CD14-positive monocyte (primary cell): ENCODE results near the gene PRRC2A.

- CAGE, long polyA plus RNA = no peak
Measured at GRCh38 chr6:31156512-31157436, 828 bp downstream of the CCHCR1 start.

- CAGE, long polyA plus RNA = no peak
Measured at GRCh38 chr6:31178506-31179695, 8.4 kb upstream of the POU5F1 start.

- CAGE, long polyA plus RNA = no peak
Measured at GRCh38 chr6:31185806-31186852, 15.6 kb upstream of the POU5F1 start.

- CAGE, long polyA plus RNA = no peak
Measured at GRCh38 chr6:31203282-31203572, 32.7 kb upstream of the POU5F1 start.

GRCh38 chr6:31205657-31206286, 35.3 kb upstream of the POU5F1 start:
- CAGE, long polyA plus RNA = no peak

- CAGE, long polyA plus RNA = no peak
Measured at GRCh38 chr6:31354343-31355075, 2.5 kb downstream of the HLA-B start.

DNA sequence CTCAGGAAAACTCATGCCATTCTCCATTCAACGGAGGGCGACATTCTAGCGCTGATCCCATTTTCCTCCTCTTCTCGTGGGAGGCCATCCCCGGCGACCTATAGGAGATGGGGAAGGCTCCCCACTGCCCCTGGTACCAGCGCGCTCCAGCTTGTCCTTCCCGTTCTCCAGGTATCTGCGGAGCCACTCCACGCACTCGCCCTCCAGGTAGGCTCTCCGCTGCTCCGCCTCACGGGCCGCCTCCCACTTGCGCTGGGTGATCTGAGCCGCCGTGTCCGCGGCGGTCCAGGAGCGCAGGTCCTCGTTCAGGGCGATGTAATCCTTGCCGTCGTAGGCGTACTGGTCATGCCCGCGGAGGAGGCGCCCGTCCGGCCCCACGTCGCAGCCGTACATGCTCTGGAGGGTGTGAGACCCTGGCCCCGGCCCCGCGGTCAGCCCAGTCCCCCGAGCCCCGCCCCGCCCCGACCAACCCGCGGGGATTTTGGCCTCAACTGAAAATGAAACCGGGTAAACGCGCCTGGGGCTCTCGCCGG, 883 bp downstream of the HLA-B start:
- CAGE, long polyA plus RNA = no peak

DNA sequence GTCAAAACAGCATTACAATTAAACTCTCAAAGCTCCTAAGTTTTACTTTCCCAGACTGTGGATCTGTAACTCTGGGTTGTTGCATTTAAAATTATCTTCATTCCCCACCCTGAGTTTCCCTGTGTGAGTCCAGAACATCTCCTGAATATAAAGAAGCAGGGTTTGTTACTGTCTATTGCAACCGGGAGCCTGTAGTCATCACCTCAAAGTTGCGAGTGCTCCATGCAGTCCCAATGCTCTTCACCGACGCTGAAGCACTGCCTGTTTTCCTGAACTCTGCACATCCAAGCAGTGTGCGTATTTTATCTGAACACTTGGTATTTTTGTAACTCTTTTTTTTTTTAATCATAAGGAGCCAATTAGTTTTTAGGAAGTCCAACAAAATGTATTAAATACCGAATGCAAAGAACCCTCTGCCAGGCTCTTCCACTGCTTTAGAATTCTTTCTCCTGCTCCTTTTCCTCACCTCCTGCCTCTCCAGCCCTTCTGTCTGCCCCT, 928 bp upstream of the HLA-B start:
- CAGE, long polyA plus RNA = no peak

GRCh38 chr6:31399875-31400512, 3.4 kb upstream of the MICA start:
- CAGE, long polyA plus RNA = no peak

DNA sequence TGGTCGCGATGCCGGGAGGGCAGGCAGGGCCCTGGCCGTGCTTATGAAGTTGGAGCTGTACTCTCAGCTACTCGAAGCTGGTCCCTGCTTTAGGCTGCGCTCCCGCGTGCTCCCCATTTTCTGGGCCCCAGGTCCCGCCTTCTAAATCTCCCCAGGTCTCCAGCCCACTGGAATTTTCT, 216 bp upstream of the MICA start:
- CAGE, long polyA plus RNA = no peak

DNA sequence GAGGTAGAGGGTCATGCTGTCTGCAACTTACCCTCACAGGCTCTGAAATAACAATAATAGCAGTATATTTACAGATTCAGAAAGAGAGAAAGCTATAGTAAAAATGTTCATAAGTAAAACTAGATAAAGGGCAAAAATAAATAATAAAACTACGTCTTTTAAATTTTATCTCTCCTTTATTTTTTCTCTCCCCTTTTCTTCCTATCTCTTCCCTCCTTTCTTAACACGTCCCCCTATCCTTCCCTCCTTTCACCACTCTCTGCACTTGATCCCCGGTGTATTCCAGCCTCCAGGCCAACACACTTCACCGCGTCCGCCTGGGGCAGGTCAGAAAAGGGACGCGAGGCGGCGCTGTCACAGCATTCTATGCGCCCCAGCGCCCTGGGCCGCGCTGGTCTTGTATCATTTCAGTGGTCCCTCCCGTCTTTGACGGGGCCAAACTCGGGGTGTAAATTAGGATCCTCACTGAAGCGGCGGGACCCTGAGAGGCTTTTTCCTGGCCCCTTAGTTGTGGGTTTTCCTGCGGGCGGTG, 4.3 kb upstream of the MICB start:
- CAGE, long polyA plus RNA = no peak

GRCh38 chr6:31495611-31496019, 2.3 kb upstream of the MICB start:
- CAGE, long polyA plus RNA = no peak

GRCh38 chr6:31533956-31534647, 5.3 kb downstream of the MCCD1 start:
- CAGE, long polyA plus RNA = no peak

DNA sequence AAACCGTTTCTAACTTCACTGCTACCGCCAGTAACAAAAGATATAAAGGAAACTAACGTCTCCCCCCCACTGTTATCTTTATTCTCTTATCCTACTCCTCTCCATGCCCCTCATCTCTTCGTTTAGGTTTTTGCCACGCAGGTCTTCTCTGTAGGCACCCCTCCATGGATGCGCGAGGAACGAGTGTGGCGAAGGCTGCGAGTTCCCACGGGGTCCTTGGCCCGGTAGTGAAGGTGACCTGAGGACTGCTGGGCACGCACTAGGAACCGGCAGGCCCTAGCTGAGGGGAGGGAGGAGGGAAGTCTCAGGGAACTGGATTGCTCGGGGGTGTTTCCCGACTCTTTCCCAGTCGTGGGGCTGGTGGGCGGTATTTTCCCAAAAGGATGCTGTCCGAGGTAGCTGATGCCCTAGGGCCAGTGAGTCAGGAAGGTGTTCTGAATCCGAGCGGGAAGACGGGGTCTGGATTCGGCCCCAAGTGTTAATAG, 403 bp upstream of the DDX39B start:
- CAGE, long polyA plus RNA = no peak

GRCh38 chr6:31547964-31548283, 516 bp downstream of the NFKBIL1 start:
- CAGE, long polyA plus RNA = no peak

GRCh38 chr6:31577773-31578814, 2.7 kb downstream of the TNF start:
- CAGE, long polyA plus RNA = no peak

DNA sequence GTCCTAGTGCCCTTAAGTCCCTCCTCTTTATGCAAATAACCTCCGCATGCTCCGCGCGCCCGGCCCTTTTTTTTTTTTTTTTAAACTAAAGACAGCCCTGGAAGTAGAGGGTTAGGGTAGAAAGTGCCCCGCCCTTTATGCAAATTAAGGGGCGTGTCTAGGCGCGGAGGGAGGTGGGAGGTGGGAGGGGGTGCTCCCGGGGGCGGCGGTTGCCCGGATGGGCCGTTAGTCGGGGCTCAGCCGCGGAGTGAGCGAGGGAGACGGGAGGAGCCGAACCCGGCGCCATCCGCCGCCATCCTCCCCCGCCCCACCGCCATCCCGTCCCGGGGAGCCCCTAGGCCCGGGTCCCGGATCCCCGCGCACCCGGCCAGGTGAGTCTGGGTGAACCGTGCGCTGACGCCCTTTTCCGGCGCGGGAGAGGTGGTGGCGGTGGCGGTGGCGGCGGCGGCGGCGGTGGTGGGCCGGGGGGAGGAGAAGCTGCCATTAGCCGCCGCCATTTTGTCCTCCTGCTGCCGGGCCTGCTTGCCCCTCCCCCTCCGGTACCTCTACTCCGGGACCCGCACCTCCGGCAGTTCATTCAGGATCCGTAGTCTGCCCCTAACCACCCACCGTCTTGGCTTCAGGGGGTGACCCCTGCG, at the start of gene PRRC2A:
TSS of gene PRRC2A (plus strand) at position 228 of the 638 bp plus-strand sequence.
- CAGE, long polyA plus RNA = no peak

DNA sequence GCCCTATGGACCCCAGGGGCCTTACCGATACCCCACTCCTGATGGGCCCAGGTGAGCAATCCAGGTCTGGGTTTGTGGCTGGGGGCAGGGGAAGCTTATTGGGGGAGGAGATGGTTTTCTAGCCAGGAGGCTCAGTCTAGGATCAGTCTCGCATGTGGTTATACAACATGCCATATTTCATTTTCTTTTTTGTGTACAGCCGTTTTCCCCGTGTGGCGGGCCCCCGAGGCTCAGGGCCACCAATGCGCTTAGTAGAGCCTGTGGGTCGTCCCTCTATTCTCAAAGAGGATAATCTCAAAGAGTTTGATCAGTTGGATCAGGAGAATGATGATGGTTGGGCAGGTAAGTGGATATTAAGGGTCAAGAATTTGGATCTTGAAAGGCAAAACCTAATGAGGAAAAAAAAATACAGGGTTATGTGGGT, 5.3 kb downstream of the PRRC2A start:
- CAGE, long polyA plus RNA = no peak

DNA sequence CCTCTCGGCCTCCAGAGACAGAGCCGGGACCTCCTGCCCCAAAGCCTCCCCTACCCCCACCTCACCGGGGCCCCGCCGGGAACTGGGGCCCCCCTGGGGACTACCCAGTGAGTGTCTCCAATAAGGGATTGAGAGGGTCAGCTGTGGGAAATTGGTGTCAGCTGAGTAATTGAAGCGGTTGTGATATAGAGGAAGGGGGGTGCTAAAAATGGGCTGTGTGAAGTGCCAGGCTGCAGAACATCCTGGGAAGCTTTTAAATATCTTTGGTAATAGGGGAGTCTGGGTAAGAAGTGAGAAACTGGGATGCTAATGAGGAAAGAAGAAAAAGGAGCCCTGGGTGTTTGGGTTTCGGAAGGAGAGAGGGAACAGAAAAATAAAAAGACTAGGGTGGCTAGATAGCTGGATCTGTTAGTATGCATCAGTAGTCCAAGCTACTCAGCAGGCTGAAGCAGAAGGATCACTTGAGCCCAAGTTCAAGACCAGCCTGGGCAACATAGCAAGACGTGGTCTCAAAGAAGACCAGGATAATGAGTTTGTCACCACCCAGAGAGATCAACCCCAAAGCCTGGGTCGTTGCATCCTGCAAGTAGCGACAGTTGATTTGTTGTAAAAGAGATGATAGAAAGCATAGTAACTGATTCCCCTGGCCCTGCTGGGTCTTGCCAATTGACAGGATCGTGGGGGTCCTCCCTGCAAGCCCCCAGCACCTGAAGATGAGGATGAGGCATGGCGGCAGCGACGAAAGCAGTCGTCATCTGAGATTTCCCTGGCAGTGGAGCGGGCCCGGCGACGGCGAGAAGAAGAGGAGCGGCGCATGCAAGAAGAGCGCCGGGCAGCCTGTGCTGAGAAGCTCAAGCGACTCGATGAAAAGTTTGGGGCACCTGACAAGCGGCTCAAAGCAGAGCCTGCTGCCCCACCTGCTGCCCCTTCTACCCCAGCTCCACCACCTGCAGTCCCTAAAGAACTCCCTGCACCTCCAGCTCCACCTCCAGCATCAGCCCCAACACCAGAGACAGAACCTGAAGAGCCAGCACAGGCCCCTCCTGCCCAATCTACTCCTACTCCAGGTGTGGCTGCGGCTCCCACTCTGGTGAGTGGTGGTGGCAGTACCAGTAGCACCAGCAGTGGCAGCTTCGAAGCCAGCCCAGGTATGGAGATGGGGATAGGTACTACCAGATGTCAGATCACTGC, 7.0 kb downstream of the PRRC2A start:
- CAGE, long polyA plus RNA = no peak

- CAGE, long polyA plus RNA = no peak
Measured at GRCh38 chr6:31632108-31633213, 11.9 kb downstream of the PRRC2A start.